Bronchus fibroblast of lung (primary cell): ENCODE results near the gene SMIM33.

DNA sequence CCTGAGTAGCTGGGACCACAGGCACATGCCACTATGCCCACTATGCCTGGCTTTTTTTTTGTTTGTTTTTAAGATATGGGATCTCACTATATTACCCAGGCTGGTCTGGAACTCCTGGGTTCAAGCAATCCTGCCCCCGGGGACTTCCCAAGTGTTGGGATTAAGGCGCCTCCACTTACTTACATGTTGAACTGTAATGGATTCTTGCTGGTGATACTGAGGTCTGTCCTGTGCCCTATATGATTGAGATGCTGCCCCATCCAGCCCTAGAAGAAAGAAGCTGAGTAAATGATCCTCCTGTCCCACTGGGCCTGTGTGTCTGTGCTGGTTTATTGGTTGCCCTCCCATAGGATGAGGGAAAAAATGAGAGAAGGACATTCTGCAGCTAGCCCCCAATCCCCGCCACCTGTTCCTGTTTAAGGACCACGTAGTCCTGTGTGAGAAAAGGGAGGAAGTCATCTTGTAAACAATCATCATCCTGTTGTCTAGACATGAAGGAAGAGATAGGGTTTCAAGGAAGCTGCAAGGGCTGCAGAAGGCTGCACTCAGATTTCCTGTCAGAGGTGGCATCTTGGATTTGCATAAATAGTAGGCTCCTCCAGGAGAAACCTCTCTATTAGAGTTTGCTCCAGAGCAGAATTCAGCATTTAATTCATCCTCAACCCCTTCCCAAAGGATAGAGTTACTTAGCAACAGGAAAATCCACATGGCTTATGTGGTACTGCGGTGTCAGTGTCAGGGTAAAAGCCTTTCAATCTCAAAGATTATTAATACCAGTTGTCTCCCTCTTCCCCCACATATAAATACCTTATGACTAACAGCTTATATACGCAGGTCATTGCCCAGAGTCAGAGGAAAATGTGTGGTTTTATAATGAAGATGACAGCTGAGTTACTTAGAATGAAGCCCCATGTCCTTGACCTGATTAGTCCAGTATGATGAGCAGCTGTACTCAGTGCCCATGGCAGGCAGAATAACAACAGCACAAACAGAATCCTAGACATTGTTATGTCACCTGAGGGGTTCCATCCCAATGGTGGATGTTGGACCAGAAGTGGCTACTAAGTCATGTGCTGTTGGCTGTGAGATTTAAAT is 4.5 kb upstream of the DNAJC18 start:
- RAMPAGE, long total RNA, result no peak

DNA sequence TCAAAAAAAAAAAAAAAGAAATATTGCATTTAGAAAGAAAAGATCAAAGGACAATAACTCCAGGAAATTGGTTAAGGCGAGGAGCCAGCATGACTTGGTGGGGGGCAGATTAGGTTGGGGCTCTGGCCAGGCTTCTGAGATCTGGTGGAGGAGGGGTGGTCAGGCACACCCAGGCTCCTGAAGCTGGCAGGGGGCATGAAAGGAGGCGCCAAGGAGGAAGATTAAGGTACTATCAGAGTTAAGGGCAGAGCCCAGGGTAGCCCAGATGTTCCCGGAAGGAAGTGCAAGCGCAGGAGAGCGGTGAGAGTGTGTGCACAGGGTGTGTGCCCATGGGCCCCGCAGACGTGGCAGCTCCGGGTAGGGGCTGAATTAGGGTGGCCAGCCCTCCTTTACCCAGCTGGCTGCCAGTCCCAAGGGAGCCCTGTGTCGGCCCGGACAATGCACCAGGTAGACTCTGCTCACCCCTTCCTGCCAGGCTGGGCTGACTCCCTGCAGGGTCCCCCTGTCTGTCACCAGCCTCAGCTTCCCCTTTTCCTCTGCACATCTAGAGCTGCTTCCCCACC is at the start of gene SMIM33:
TSS of gene SMIM33 (plus strand) at position 321 of the 563 bp plus-strand sequence.
- RAMPAGE, long total RNA, result no peak

DNA sequence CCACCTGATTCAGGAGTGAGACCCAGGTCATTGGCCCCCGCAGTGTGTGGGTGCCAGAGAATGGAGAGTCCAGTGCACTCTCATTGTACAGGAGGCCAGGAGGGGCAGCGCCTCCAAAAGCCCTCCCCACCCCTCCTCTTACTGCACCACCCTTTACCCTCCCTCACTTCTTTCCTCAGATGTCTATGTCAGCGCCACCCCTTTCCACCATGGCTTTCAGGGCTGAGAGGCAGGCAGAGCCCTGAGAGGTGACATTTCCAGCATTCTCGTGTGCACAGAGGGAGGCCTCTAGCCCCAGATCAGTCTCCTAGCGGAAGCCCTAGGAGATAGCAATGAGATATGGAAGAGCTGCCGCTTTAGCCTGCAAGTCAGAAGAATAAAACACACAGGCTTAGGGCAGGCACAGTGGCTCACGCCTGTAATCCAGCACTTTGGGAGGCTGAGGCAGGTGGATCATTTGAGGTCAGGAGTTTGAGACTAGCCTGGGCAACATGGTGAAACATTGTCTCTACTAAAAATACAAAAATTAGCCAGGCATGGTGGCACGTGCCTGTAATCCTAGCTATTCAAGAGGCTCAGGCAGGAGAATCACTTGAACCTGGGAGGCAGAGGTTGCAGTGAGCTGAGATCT is 3.9 kb downstream of the STING1 start:
- RAMPAGE, long total RNA, result no peak

GRCh38 chr5:139480904-139481610 is 1.5 kb downstream of the STING1 start:
- RAMPAGE, long total RNA, result no peak

GRCh38 chr5:139573441-139573932 is 12.3 kb downstream of the UBE2D2 start:
- RAMPAGE, long total RNA, result no peak

GRCh38 chr5:139632242-139632817 is 15.8 kb upstream of the CXXC5 start:
- RAMPAGE, long total RNA, result no peak

DNA sequence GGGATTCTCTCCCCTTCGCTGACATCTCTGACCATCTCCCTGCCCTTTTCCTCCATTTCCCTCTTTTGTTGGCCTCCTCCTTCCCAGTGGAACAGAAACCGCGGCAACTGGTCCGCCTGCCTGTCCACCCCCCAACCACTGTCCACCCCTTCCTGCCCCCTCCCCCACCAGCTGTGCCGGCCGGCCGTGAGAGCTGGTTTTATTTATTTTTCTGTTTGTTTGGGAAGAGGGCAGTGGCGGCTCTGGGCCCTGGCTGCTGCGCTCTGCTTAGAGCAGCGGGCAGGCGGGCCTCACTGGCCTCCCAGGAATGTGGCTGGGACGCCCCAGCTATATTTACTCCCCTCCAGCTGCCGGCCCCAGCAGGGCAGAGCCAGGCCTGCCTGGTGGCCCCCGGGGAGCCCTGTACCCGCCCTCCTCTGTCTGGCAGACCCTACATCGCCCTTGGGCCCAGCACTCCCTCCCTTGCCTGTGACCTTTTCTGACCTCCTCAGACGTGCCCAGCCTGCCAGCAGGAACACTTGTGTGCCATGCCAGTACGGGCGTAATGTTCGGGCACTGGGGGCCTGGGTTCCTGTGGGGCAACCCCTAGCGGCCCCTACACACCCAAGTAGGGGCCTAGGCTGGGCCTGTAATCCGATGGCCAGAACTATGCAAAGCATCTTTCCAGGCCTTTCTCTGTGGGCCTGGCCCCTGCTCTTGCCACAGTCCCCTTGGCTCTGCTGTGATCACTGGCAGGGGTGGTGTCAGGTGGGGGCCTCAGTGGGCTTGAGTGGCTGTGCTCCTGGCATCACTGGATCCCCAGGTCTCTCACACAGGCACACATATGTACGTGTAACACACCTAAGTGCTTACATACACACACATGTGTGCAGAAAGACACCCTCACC is 7.7 kb downstream of the CXXC5 start:
- RAMPAGE, long total RNA, result no peak

GRCh38 chr5:139660739-139661601 is 12.8 kb downstream of the CXXC5 start:
- RAMPAGE, long total RNA, result no peak

- RAMPAGE, long total RNA, result no peak
Measured at GRCh38 chr5:139696503-139697196, 48.5 kb downstream of the CXXC5 start.

DNA sequence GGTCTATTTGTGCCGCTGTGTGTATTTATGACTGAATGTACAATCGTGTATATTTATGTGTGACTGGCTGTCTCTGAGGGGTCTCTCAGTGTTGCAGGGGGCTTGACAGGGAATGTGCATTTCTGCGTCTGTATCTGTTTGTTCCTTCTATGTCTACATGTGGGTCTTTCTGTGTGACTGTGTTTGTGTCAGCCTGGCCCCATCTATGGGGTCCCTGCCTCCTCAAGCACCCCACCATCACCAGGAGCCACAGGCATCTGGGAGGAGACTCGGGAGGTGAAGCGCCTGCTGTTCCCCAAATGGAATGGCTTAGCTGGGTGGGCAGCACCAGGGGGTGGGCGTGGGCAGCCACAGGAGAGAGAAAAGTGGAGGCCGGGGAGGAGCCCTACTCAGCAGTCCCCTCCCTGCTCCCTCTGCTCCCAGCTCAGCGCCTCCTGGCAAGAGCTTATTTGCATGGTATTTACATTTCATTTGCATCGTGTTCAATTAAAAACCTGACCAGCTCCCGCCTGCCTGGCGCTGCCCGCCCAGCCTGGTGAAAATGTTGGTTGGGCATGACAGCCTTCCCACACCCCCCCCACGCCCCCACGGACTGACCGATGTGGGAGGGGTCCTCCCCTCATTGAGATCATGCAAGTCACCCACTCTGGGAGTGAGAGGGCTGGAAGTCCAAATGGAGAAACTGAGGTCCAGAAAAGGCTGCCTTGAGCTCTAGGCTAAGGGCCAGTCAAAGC is 50.4 kb downstream of the CXXC5 start:
- RAMPAGE, long total RNA, result no peak

DNA sequence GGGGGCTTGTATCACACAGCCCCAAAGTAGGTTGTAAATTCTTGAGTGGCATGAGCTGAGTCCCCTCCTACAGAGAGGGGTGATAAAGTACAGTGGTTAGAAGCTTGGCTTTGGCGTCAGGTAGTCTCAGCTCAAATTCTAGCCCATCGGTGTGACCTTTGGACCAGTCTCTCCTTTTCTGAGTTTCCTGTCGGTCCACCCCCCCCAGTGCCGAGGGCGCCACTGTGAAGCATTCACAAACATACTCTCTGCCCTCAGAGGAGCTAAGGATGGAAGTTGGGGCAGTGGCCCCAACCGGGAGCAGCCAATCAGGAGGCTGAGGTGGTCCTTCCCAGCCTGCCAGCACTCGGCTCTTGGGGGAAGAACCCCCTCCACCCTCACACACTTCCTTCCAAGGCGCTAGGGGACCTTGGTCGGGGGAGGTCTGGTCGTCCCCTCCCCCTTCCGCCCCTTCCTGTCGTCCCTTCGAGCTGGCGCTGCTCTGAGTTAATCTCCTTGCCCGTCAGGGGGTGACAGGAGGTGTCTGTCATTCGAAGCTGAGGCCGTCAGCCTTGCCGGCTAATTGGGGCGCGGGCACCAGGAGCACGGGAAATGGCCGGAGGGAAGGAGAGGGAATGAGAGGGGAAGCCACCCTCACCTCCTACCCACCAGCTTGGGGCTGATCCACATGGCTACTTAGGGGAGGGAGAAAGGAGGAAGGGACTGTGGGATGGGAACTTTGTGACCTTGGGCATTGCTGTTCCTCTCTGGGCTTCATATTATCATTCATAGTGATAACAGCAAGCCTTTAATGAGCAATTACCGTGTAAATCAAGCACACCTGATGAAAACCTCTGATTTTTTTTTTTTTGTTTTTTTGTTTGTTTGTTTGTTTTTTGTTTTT is 53.1 kb downstream of the CXXC5 start:
- RAMPAGE, long total RNA, result no peak

DNA sequence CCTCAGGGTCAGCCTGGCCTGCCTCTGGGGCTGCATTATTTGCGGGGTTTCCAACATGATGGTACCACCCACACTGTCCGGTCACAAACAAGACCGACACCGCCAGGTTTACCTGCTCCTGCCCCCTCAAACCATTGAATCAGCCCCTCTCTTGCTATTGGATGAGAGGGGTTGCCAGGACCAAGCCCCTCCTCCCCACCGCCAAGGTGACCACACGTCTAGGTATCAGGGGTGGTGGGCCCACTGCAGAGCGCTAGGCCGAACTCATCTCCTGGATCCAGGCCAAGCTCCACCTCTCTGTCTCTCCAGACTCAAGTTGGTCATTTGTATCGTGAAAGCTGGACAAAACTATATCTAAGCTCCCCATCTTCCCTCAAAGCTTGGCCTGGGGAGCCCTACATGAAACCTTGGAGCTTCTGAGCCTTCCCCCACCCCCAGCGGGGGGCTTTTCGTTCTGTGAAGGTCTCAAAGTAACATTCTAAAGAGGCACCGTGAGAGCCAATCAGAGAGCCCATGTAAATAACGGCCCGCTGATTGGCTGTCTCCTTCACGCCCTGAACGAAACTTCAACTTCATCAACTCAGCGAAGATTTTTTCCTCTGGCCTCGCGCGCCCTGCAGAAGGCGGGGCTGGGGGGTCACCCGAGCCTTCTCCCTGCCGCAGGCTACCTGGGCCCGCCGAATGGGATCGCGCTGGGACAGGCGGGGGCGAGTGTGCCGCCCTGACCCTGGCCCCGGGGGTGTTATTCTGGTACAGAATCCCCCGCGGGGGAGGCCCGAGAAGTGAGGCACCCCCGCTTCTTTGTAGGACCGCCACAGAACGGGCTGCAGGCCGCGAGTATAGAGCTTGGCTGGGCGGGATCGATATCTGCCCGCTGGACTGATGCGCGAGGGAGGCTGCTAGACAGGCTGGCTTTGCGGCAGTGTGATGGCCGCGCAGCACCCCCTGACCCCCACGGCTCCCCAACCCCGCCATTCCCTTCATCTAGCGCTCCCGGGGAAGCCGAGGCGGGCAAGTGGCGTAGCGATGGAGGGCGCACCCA is 49.5 kb upstream of the PSD2 start:
- RAMPAGE, long total RNA, result no peak

GRCh38 chr5:139765499-139766113 is 30.0 kb upstream of the PSD2 start:
- RAMPAGE, long total RNA, result no peak

GRCh38 chr5:139880650-139881413 is 85.2 kb downstream of the PSD2 start:
- RAMPAGE, long total RNA, result no peak

GRCh38 chr5:140205683-140206389 is 30.8 kb downstream of the CYSTM1 start:
- RAMPAGE, long total RNA, result no peak

DNA sequence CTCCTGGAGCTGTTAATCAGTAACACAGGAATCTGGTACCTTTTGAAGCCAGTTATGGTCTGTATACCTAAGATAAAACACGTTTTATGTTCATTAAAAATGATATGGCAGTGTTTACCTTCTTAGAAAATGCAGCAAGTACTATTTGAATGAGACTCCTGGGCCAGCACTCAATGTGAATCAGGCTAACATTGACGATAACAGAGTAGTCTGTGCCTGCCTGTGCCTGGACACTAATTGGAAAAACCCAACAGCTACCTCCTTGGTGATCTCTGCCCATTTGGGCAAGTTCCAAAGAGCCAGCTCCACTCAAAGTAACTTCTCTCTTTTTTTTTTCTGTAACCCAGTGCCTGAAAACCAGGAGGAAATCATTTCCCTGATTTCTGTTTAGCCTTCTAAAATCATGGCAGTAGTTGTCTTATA is 44.7 kb downstream of the CYSTM1 start:
- RAMPAGE, long total RNA, result no peak

DNA sequence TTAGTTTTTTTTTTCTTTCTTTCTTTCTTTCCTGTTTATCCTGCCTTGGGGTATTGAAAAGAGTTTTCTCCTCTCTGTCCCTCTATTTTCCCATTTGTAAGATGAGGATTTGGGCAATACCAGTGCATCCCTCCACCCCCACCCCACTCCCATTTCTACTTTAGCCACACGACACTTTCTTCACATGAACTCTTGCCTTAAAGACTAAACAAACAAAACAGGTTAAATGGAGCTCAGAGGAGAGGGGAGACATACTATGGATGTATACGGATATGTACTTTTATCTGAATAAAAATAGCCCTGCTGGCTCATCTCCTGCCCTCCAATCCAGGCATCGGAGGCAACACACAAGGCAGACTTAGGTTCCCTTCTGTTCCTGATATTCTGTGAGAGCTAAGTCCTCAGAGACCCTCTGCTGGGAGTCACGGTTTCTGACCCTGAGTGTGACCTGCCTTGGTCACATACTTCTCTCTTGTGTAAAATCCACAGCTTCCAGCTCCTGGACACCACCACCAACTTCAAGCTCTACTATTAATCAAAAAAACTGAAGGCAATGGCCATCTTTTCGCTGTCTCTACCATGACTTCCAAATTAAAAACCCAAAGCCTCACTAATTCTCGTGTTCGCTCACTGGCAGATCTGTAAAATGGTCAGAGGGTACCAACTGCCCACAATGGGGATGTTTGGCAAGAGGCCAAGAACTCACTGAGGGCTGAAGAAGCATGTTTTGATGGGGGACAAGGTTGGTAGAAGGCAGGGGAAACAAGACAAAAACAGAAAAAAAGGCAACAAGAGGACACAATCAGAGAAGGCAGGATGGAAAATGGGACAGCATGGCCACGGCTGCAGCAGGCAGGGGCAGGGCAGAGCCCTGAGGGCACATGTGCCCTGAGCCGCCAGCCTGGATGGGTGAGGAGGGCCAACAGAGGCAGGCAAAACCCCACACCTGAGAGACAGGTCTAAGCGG is 50.6 kb downstream of the PFDN1 start:
- RAMPAGE, long total RNA, result no peak

GRCh38 chr5:140292215-140292555 is 10.7 kb downstream of the PFDN1 start:
- RAMPAGE, long total RNA, result no peak

DNA sequence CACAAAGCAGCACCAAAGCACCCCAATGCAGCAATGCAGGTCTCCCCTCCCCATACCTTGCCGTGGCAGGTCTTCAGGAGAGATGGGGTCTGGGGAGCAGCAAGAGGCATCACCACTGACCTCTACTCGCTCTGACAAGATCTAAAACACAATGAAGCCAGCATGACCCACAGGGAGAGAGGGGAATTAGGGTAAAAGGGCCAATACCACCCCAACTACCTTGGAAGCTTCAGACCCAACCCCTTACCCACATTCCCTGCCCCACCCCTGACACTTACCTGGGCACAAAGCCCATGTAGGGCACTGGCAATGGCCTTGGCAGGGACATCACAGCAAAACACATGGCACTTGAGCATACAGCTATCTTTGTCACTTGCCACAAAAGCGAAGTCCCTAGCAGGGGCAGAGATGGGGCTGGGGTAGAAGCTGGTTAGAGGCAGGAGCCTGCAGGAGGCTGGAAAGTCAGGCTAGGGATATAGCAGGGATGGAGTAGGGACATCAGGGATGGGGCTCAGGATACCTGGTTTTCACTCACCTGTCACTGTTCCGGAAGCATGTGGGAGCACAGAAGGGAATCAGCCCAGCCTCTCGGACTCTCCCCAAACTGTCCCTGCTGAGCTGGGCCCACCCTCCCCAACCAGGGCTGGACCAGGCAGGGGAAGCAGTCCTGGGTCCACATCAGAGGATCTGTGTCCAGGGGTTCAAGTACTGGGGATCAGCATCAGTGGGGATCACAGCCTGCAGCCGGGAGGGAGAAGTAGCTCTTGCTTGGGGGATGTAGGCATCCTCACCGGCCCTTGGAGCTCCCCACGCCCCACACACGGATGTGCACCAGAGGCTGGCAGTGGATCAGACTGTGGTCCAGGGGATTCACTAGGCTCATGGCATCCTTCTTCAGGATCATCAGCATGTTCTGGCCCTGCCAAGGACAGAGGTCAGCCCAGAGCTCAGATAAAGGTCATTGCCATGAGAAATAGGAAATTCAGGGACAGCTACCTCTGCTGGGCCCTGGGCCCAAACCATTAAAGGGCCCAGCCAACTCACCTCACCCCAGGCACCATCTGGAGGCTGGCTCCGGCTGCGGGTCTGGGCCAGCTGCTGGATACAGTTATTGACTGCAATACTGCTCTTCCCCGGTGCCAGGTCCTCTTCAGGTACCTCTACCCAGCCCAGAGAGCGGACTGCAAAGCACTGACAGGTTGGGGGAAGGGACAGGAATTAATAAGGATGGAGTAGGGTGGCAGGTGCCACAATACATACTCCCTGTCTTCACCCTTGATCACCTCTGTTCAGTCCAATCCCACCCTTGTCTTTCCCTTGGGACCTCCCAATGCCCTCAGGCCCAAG is 2.6 kb downstream of the APBB3 start:
- RAMPAGE, long total RNA, result no peak

GRCh38 chr5:140595358-140595901 is 30.8 kb downstream of the SLC35A4 start:
- RAMPAGE, long total RNA, result no peak